Left lung (tissue), 1 donor: Measurements from ENCODE around the gene C4orf51.

- PRO-cap: no peak
Observed at GRCh38 chr4:144809896-144810529, 164.1 kb downstream of the HHIP start.

- PRO-cap: no peak
Observed at GRCh38 chr4:145004269-145004763, 93.7 kb downstream of the ANAPC10 start.

DNA sequence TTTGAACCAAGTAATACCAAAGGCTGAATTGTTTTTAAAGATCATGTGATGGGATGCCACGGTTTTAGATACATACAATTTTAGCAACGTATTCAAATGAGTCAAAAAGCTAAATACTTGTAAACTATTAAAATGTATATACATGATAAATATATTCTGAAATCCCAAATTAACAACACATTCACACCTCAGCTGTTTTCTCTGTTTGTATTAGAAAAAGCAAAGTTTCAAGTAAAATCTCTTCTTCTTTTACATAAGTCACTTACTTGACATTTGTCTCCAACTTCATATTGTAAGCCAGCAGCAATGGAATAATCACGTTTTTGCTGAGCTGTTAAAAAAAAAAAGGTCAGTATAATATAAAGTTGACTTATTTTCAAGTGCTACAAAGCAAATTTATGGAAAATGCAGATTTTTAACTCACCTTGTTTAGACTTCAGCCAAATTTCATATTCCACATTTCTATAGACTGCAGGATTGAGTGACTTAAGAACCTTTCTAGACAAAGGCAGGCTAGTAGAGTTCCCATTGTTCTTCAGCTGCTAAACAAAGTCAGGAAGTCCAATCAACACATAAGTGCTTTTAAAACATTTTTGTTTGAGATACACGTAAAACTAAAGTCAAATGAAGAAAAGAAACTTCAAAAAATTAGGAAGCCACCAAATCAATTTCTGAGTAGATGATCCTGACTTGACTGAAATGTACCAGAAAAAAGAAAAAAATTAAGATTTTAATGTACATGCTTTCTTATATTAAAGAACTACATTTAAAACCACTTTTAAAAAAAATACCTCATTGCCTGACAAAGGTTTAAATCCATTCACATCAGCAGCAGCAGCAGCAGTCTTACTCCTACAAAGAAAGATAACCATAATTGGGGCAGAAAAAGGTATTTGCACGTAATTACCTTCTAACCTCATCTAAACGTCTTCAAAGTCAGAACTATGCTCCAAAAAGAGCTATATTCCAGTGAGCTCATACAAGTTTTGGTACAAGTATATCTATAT is 24.9 kb downstream of the OTUD4 start:
- PRO-cap: no peak

DNA sequence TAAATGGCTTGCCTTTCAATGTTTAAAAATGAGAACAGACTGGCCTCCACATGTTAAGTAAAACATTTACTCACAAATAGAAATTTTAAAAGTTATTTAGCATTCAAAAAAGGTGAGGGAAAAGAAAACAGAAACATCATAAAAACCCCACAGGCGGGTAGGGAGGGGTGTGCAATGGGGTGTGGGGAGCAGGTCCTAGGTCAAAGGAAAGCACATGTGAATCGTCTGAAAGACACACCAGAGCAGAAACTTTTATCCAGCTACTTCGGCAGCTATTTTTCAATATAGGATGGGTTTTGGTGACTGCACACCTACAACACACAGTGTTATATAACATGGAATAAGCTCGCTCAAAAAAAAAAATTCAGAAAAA is 1.7 kb downstream of the OTUD4 start:
- PRO-cap: no peak

- PRO-cap: bidirectional peak, plus-strand start at chr4:145482788, minus-strand start at chr4:145482787
Observed at GRCh38 chr4:145482562-145483479, 1.2 kb downstream of the SMAD1 start.

DNA sequence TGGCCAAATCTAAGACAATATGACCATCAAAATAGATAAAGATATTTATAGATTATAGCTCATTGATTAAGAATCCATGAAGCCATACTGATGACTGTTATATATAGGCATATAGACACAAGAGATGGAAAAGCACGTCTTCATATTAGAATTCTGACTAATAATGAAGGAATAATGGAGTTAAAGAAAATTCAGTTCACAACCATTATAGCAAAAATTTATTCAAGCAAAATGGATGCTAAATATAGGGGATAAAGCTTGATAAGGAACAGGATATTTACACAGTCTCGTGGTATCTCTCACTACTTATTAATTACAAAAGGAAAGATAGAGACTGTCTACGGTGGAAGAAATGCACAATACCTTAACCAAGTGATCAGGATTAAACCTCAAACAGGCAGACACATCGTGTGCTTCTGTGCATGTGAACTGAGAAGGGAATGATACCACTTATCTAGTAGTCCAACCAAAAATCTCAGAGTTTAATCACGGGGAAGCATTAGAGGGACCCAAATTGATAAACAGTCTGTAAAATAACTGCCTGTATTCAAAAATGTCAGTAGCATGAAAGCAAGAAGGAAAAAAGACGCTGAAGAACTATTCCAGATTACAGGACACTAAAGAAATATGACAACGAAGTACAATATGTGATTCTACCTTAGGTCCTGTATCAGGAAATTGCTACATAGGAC is 55.0 kb downstream of the SMAD1 start:
- PRO-cap: unidirectional peak, plus-strand start at position 335 of the sequence

GRCh38 chr4:145679927-145680803 is at the start of gene C4orf51:
Gene C4orf51 (plus strand): TSS chr4:145680146.
- PRO-cap: no peak

GRCh38 chr4:145735476-145735723 is 55.5 kb downstream of the C4orf51 start:
- PRO-cap: no peak

DNA sequence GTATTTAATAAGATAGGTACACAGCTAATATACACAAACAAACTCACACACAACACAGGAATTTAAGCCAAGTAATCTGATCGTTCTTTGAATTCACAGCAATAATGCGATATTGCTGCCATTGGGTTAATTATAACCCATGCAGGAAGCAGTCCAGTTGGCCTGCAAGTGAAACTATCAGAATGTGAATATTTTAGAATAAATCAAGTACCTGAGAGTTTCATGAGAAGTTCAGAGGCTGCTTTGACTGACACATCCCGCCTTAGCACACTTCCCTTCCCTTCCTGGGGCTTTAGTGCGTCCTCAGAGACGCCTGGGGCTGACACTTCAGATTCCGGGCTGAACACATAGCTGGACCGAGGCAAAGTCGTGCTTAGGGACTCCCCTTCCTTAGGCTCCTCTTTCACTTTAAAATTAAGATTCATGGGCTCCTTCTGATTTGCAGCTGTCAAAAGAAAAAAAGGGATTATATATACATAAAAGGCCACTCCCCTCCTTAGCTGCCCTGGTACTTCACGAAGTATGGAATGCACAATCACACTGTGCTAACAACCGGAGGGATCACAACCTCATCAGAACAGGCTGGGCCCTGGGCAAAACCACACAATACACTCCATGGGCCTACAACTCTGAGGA is 68.5 kb downstream of the ZNF827 start:
- PRO-cap: no peak

DNA sequence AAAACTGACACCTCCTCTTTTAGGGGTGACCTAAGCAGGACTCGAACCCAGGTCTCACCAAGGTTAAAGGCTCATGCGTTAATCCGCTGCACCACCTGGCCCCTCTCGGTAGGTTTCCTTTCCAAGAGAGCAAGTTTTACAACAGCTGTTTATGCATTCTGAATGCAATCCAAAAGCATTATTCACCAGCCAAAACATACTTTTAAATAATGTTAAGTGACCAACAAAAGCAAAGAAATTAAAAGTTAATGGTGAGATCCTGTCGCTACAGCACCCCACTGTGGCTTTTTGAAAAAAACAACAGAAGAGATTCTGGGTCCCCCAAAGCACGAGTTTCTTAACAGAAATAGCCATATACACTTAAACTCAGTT is 51.4 kb downstream of the ZNF827 start:
- PRO-cap: unidirectional peak, minus-strand start at position 107 of the sequence

DNA sequence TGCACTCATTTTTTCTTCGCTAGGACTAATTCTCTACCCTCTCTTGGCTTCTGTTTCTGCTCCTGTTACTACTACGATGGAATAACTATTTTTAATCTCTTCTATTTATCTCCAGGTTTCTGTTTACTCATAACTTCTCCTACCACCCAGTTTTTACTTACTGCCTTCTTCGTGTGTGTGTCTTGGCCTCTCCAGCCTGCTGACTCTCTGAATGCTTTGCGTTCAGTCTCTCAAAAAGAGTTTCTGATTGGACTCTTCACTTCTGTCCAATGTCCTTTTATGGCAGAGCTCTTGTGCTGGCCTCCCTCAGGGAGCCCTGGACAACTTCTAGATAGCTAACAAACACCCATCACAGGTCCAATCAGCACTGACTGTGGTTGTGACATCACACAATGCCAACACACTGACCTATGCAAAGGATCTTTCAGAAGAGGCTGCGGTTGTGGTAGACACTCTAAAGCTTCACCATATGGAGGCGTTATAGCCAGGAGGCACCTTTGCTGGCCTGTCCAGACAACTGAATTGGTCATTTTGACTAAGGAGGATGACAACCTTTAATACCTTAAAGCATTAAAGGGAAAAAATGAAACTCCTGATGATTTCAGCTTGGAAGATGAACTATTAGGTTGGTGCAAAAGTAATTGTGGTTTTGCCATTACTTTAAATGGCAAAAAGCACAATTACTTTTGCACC is 53.8 kb upstream of the LSM6 start:
- PRO-cap: no peak

DNA sequence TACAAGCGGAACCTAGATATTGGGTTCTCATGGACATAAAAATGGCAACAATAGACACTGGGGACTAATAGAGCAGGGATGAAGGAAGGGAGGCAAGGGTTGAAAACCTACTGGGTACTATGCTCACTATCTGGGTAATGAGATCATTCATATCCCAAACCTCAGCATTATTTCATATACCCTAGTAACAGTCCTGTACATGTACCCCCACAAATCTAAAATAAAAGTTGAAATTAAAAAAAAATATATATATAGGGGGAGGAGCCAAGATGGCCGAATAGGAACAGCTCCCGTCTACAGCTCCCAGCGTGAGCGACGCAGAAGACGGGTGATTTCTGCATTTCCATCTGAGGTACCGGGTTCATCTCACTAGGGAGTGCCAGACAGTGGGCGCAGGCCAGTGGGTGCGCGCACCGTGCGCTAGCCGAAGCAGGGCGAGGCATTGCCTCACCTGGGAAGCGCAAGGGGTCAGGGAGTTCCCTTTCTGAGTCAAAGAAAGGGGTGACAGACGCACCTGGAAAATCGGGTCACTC is 135.5 kb downstream of the REELD1 start:
- PRO-cap: no peak

- PRO-cap: no peak
Observed at GRCh38 chr4:146365742-146366047, 151.4 kb downstream of the REELD1 start.

GRCh38 chr4:148044864-148045297 is 313.0 kb downstream of the ARHGAP10 start:
- PRO-cap: no peak

DNA sequence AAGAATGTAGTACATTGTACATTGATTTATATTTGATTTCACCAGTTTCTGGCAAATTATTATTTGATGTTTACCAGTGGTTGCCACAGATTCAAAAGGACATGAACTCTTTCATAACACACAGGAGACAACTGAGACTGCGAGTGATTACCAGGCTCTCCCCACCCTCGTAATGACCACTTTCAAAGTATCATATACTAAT is 158.5 kb downstream of the NR3C2 start:
- PRO-cap: no peak

- PRO-cap: no peak
Observed at GRCh38 chr4:148397857-148398296, 44.3 kb downstream of the NR3C2 start.

- PRO-cap: no peak
Observed at GRCh38 chr4:148782191-148782650, 340.0 kb upstream of the NR3C2 start.

GRCh38 chr4:149404082-149404741 is 411.4 kb downstream of the IQCM start:
- PRO-cap: no peak

DNA sequence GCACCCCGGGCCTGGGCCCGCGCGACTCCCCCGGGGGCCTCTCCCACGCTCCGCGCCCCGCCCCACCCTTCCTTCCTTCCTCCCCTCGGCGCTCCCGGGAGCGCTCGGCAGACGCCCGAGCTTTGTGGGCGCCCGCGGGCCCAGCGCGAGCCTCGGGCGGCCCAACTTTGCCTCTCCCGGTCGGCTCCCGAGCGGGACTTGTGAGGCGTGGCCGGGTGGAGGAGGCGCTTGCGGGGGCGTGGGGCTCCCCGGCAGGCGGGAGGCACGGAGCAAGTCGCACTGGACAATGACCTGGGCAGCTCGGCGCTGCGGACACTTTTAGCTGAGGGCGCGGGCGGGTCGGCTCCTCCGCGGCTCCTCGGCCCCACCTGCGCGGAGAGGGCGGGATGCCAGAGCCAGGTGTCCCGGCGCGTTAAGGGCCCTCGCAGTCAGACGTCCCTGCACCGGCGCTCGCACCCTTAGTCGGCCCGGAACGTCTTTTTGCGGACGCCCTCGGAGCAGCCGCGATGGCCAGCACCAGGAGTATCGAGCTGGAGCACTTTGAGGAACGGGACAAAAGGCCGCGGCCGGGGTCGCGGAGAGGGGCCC is 371 bp downstream of the DCLK2 start:
- PRO-cap: bidirectional peak, plus-strand start at position 286 of the sequence, minus-strand start at position 200 of the sequence

- PRO-cap: no peak
Observed at GRCh38 chr4:150761309-150762179, 179.6 kb downstream of the MAB21L2 start.